Hepatocyte (in vitro differentiated cells and primary cell): ENCODE results near the gene ABHD12.

DNA sequence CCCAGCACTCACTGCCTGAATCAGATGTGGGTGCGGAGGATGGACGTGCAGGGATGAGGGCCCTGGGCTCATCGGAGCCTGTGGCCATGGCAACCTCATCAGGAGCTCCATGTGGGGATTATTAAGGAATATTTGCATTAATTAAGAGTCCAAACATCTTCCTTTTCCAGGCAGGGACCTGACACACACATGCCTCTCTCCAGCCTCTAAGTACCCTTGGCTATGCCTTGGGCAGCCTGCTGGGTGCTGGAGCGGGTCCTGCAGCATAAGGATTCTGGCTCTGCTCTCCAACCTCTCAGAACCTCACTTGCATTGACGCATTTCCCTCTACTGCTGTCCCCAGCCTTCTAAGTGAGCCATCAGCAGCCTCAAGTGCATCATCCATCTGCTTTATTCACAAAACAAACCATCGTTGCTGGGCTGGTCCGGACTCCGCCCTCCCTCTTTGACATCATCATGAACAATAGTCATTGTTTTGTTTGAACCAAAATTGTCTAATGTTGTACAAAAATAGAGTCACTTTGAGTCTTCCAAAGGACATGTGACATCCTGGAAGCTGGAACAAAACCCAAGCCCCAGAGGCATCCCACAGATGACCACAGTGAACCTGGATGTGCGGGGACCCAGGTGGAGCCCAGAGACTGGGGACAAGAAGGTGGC is 229.9 kb downstream of the SYNDIG1 start:
- RAMPAGE, long total RNA, result no peak
- RRBS, result no CpG with 5 or more reads among the region's 9 CpGs

DNA sequence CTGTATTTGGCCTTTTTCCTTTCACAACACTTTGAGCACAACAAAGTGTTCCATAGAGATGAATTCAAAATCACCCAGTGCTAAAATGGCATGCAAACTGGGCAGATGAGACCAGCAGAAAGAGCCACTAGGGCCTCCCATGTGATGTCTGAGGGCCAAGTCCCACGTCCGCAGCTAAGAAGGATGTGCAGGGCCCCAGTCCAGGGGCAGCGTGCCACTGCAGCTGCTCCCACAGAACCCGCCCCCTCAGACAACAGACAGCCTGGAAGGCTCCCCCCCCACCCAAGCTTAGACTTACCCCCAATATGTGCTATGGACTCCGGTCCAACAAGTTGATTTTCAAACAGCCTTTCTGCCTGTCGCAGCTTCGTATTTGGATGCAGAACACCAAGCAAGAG is 14.1 kb downstream of the APMAP start:
- RAMPAGE, long total RNA, result no peak
- RRBS, result no CpG with 5 or more reads among the region's 7 CpGs

DNA sequence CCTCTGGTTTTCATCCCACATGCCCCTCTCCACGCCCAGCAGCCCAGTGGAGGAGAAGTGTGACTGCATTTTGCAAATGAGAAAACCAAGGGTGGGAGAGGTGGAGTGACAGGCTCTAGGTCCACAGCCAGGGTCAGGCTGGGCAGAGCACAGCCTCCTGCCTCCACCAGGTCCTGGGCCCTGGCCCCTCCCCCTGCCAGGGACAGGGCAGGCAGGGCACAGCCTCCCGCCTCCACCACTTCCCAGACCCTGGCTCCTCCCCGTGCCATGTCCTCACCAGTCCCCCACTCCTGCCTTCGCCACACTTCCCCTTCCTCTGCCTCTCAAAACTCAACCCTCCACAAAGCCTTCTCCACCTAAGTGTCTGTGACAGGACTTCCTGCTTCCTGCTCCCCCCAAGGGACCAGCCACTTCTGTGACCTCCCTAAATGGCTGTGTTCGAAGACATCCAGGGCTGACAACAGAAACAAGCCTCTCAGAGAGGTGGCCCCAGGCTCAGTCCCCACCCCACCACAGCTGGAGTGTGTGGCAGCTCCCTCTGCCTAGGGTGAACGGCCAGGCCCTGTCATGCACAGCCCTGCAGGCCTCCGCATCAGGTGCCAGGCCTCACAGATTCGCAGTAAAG is 14.9 kb downstream of the ACSS1 start:
- RAMPAGE, long total RNA, result no peak
- RRBS, result no CpG with 5 or more reads among the region's 8 CpGs

DNA sequence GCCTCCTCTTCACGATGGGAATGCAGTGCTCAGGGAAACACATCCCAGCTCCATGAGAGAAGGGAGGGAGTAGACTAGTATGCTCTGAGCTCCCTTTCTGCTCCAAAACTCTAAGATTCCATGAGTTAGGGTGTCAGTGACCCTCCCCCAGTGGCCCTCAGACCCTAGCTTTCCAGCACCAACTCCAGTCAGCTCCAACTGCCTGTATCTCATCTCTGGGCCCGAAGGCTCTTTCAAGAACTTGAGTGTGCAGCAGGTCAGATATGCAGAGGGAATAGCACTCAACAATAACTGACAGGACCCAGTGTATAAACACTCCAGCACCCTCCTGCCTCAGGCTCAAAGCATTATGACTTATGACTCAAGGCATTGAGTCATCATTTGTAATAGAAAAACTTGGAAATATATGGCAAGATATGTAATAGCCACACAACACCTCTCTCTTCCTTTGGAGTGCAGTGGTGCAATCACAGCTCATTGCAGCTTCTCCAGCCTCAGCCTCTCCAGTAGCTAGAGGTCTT is 16.8 kb upstream of the ENTPD6 start:
- RAMPAGE, long total RNA, result no peak
- RRBS, result no CpG with 5 or more reads among the region's 2 CpGs

- RAMPAGE, long total RNA, result no peak
- RRBS, result 100% methylated on average over 2 of the region's 11 CpGs
Measured at GRCh38 chr20:25239496-25239945, 8.4 kb upstream of the PYGB start.

GRCh38 chr20:25389191-25389630 is 1.4 kb downstream of the ABHD12 start:
- RAMPAGE, long total RNA, result no peak
- RRBS, result no CpG with 5 or more reads among the region's 9 CpGs

DNA sequence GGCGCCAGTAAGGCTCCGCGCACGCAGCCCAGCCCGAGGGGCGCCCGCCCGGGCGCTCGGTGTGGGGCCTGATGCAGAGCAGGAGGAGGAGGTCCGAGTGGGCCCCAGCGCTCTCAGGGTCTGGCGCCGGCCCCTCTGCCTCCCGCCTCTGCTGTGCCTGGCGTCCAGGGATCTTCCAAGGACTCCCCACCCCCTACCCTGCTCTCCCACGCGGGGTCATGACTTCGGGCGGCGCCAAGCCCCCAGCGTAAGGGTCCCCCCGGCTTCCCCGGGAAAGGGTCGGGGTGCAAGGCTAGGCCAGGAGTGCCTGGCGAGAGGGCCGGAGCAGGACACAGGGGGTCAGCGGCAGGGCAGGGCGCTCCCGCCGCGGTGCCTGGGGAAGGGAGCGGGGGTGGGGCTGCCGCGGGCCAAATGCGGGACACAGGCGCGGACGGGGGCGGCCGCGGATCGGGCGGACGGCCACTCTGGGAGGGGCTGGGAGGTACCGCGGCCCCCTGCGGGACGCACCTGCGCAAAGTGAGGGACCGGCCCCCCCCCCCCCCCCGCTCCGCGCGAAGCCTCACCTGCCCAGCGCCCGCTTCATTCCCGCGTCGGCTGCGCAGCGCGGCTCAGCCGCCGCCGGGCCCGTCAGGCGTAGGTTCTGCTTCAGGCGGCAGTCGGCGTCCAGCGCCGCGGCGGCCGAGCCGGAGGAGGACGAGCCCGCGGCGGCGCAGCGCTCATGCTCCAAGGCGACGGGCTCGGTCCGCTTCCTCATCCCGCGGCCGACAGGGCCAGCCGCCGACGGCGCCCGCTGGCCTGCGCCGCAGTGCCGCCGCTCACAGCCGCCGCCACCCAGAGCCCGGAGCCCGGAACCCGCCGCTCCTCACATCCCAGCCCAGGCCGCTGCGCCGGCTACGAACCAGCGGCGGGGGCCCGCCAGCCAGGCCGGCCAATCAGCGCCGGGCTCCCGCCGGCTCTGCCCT is at the start of gene ABHD12:
Gene ABHD12, minus strand, starts transcription at position 886 of the 962 bp plus-strand sequence.
- RAMPAGE, long total RNA, result no peak
- RRBS, result 2% methylated on average over 41 of the region's 117 CpGs

DNA sequence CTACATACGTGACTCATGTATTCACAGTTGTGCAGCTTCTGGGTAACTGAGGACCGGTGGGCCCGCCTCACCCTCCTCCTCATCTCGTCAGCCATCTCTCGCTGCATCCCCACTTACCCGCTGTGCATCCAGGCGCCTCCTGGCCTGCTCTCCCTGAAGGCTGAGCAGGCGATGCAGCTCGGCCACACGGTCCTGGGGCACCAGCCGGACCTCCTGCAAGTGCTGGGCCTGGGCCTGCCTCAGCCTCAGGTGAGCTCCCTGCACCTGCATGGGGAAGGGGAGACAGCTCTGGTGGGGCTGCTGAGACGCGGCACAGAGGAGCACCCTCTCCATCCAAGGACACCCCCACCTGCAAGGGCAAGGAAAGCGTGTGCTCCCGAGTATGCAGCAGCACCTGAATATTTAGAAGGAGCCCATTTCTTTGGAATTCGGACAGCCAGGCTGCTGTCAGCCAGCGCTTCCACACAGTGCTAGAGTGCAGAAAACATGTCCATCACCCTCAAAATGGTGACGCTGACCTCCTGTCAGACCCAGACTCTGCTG is 50.9 kb downstream of the GINS1 start:
- RAMPAGE, long total RNA, result no peak
- RRBS, result no CpG with 5 or more reads among the region's 18 CpGs

DNA sequence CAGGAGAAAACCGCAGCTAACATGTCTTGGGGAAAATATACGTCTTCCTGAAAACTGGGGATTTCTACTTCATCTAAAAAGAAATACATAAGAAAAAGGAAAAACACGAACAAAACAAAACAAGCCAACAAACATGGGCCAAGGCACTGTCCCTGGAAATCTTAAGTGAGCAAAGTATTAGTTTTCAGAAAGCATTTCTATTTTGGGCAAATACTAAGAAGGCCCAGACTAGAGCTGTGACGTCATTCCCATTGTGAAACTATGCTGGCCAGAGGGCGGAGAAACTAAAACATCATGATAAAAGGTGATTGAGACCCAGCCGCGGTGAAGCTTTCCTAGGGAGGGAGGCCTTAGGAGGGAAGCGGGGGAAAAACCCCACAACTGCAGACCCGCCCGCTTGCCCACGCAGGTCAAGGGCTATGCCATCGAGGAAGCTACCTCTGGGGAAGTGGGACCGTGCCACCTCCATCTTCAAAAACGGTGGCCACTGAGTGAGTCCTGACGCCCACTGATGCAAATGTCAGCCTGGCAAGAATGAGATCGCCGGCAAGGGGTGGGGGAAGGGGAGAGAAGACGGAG is 1504.8 kb upstream of the DEFB115 start:
- RAMPAGE, long total RNA, result no peak
- RRBS, result no CpG with 5 or more reads among the region's 18 CpGs

DNA sequence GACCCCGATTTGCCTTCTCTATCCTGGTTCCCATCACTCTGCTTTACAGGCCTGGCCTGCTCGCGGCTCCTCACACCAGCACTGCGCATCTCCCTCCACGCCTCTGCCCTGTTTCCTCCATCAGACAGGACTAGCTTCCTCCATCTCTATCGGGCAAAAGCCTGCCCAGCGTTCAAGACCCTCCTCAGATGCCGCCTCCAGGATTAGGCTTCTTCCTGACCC is 881.1 kb upstream of the DEFB115 start:
- RAMPAGE, long total RNA, result no peak
- RRBS, result no CpG with 5 or more reads among the region's 8 CpGs

DNA sequence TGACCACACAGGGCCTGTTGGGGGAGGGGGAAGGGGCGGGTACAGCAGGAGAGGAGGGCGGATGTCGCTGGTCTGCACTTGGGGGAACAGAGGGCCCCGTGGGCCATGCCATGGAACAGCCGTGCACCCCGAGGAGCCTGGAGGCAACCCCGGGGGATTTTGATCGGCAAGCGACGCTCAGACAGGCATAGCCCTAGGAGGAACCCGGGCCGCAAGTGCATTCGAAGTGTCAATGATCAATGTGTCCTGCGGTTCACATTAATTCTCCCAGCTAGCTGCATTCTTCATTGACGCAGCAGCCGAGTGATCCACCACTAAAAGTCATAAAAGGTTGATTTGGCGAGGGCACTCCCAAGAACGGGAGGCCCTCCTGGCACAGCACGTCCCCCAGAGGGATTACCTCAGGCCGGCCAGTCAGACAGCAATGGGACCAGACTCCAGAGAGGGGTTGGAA is 772.7 kb upstream of the DEFB115 start:
- RAMPAGE, long total RNA, result no peak
- RRBS, result no CpG with 5 or more reads among the region's 20 CpGs

- RAMPAGE, long total RNA, result no peak
- RRBS, result no CpG with 5 or more reads among the region's 13 CpGs
Measured at GRCh38 chr20:30514270-30514702, 743.2 kb upstream of the DEFB115 start.

DNA sequence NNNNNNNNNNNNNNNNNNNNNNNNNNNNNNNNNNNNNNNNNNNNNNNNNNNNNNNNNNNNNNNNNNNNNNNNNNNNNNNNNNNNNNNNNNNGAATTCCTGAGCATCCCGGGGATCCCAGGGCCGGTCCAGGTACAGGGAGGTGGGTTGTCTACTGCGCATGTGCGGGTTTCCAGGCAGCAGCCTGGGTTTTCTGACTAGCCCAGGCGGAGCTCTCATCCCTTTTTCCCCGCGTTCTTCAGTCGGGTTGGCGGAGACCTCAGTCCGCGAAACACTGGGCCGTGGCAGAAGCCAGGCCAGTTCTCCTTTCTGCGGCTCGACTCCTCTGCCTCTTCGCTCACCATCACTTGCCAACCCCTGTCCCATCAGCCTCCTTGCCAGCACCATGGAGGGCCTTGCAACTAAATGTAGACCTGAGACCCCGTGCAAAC is 445.6 kb upstream of the DEFB115 start:
- RAMPAGE, long total RNA, result no peak
- RRBS, result no CpG with 5 or more reads among the region's 16 CpGs

DNA sequence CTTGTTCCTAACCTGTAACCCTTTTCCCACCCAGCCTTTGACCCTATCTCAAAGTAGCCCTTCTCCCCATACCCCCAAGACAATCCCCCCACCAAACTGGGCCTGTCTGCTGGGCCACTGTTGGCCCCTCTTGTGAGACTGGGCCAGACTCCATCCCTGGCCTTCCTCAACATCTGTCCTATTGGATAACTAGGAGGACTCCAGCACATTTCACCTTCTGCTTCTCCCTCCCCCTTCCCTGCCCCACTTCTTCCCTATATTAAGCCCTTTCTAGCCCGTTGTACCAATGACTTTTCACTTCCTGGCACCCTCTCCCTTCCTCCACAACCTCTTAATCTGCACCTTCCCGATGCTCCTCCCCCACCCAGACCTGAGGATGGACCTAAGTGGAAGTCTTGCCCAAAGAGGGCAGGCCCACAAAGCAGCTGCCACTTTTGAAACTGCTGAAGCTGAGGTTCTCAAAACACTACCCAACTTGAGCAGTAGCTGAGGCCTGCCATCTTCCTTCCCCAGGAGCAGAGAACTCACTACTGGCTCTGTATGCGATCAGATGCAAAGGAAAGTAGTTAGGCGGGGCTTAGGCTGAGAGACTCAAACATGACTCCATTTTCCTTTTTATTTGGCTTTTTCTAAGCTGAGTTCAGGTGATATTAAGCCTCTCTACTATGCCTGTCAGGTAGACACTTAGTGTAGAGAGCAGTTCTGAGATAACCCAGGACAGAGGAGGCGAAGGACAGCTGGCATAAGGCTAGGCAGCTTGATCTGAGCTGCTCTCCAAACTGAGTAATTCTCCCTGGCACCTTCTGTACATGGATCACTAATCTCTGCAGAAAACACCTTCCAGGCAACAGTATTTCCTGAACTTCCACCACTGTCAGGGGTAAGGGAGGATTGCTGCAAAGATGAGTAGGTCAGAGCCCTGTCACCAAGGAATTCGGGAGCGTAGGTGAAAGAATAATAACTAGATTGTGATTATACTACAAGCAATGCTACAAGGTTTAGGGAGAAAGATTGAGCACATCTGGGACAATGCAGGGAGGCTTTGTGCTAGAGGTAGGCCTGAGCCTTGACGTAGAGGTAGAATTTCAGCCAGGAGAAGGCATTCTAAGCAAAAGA is 1.6 kb downstream of the HM13 start:
- RAMPAGE, long total RNA, result no peak
- RRBS, result no CpG with 5 or more reads among the region's 8 CpGs

- RAMPAGE, long total RNA, result no peak
- RRBS, result 2% methylated on average over 6 of the region's 51 CpGs
Measured at GRCh38 chr20:31573182-31574267, 26.3 kb downstream of the MCTS2 start.

DNA sequence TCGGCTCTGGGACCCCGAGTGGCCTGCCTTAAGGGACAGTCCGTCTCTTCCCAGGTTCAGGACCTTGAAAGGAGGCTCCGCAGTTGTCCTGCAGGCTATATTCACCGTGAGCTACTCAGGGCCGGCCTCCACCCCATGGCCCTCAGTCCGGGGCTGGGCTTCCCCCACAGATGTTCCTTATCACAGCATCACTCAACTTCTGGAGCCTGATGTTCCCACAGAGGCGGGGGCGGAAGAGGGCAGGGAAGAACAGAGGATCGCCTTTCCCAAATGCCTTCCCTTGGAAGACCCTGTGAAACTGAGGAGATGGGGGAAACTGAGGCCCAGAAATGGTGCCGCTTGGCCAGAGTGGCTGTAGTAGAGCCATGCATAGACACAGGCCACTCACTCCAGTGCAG is 4.4 kb upstream of the COX4I2 start:
- RAMPAGE, long total RNA, result no peak
- RRBS, result no CpG with 5 or more reads among the region's 11 CpGs

- RAMPAGE, long total RNA, result no peak
- RRBS, result no CpG with 5 or more reads among the region's 9 CpGs
Measured at GRCh38 chr20:31675629-31676352, 38.1 kb downstream of the COX4I2 start.

DNA sequence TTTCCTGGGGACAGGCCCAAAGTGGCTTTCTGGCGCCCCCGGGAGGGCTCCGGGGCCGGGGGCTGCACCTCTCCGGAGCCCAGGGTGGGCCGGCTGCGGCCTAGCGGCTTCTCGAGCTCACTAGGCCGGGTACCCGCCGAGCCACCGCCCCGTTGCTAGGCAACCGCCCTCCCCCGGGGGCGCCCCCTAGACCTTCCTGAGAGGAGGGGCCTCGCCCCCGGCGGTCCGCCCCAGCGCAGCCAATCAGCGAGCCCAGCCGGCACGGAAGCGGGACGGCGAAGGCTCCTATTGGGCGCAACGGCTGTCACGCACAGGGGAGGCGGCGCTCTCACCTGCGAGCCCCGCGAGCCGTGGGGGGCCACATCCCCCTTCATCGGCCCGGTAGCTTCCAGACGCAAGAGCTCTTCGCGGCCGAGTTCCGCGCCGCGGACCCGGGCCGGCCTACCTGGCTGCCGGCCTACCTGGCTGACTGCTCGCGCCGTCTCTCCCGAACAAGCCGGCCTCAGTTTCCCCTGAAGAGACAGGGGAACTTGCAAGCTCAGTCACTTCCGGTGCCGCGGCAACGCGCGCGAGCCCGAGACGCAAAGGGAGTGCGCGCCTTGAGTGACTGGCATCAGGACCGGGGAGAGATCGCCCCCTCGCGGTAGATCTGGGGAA is 863 bp upstream of the BCL2L1 start:
- RAMPAGE, long total RNA, result no peak
- RRBS, result 1% methylated on average over 43 of the region's 70 CpGs

DNA sequence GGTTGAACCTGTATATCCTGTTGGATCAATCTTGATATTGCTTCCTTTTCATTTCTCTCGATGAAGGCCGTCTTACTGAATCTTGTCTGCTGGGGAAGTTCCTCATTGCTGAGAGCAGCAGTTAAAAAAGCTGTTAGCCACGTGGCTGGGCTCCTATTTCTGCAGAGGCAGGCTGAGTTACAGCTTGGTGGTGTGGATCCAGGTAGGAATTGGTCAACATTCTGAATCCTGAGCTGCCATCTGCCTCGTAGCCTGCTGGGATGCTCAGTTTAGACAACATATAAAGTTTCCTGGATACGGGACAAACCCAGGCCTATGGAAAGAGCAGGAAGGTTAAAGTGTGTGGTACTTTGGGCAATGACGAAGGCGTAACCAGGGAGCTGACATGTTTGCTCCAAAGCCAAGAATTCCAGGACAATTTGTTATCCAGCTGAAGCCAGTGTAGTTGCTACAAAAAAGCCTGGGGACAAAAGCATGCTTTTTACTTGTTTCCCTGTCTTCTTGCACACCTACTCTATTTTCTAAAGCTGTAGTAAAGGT is 12.6 kb upstream of the MYLK2 start:
- RAMPAGE, long total RNA, result no peak
- RRBS, result no CpG with 5 or more reads among the region's 7 CpGs

GRCh38 chr20:31945143-31945863 is 6.5 kb downstream of the PDRG1 start:
- RAMPAGE, long total RNA, result no peak
- RRBS, result no CpG with 5 or more reads among the region's 6 CpGs